ENCODE measurements around a stretch of chr17.

- RRBS = 96% methylated on average over 2 of the region's 11 CpGs
Measured at GRCh38 chr17:17570827-17571381, 20.6 kb downstream of the PEMT start.

DNA sequence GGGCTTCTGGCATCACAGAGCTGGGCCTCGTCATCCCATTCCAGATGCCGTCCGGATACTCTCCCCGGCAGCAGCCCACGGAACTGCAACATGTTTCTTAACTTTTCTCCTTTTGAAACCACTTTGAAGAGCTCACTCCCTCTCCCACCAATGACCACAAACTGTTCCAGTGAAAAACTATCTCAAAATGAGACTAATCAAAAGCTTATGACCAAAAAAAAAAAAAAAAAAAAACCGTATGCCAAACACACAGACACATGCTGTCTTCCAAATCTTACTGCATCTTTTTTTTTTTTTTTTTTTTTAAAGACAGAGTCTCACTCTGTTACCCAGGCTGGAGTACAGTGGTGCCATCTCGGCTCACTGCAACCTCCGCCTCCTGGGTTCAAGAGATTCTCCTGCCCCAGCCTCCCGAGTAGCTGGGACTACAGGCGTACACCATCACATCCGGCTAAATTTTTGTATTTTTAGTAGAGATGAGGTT lies 17.4 kb downstream of the PEMT start:
- RRBS = no CpG with 5 or more reads among the region's 11 CpGs

GRCh38 chr17:17694236-17695116 lies 13.2 kb downstream of the RAI1 start:
- RRBS = 2% methylated on average over 58 of the region's 88 CpGs

GRCh38 chr17:17696714-17697796 lies 15.8 kb downstream of the RAI1 start:
- RRBS = no CpG with 5 or more reads among the region's 17 CpGs

DNA sequence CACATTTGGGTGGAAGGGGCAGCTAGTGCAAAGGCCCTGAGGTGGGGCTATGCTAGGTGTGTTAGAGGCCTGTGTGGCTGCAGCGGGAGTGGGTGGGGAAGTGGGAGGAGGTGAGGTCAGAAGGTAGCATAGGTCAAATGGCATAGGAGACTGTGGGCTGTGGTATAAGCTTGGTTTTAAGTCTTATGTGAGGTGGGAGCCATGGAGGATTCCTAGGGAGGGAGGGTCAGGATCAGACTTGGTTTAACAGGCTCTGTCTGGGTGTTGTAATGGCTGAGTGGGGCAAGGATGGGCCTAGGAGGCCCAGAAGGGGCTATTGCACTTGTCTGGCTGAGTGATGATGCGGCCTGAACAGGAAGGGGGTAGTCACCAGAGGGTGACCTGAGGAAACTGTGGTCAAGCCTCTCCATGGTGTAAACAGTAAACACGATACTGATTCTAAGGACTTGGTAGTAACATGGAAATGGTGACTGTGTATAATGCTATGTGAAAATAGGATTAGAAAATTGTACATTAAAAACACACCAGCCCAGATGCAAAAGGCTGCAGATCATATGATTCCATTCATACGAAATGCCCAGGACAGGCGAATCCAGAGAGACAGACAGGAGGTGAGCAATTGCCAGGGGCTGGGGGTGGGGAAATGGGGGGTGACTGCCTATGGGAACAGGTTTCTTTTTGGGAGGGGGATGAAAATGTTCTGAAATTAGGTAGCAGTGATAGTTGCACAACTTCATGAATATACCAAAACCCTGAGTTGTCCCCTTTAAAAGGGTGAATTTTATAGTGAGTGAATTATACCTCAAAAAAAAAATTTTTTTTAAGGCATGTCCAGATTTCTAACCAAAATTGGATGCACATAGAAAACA lies 31.3 kb downstream of the RAI1 start:
- RRBS = no CpG with 5 or more reads among the region's 5 CpGs

- RRBS = 1% methylated on average over 5 of the region's 114 CpGs
Measured at GRCh38 chr17:17723362-17724394, 42.4 kb downstream of the RAI1 start.

DNA sequence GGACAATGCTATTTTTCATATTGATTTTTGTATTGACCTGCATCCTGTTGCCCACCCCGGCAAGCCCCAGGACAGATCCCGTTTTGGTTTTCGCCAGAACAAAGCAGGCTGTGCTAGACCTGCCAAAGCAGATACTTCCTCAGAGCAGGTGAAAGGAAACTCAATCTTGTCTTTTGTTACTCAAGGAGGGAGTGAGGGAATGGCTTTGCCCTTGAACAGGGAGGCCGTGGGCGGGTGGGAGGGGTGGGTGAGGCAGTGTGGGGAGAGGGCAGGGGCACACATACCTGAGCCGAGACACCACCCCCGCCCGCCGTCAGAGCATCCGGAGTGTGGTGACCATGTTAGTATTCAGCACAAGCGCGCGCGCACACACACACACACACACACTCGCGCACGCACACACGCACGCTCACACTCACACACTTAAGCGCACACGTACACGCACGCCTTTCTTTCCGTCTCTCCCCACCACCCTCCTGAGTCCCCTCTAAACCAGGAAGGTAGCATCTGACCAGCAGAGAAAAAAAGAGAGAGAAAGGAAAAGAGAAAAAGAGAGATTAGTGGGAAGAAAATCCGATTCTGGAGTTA lies 59.6 kb downstream of the RAI1 start:
- RRBS = no CpG with 5 or more reads among the region's 25 CpGs

GRCh38 chr17:17792482-17793652 lies 43.9 kb downstream of the SREBF1 start:
- RRBS = no CpG with 5 or more reads among the region's 45 CpGs

- RRBS = no CpG with 5 or more reads among the region's 16 CpGs
Measured at GRCh38 chr17:17819499-17820089, 17.2 kb downstream of the SREBF1 start.

- RRBS = no CpG with 5 or more reads among the region's 12 CpGs
Measured at GRCh38 chr17:17827227-17827795, 9.5 kb downstream of the SREBF1 start.

GRCh38 chr17:17836028-17836456 lies 744 bp downstream of the SREBF1 start:
- RRBS = under 1% methylated on average over 16 of the region's 38 CpGs

DNA sequence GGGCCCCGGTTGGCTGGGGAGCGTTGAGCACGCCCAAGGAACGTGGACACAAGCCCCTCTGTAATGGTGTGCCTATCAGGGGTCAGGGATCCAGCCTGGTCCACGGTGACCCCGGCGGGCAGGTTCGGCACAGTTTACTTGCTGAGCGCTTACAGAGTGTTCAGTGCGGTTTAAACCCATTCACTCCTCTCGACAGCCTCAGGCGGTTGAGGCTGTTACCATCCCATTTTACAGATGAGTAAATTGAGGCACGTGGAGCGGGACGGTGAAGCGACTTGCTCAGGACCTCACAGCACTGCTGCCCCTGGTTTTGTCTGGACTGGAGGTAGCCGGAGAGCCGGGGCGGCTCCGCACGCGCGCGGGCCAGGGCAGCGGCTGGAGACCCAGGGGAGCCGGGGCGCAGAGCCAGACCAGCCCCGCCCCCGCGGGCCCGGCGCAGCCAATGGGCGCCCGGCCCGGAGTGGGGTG lies 3.0 kb upstream of the SREBF1 start:
- RRBS = 57% methylated on average over 19 of the region's 35 CpGs

GRCh38 chr17:17900556-17901205 lies 63.9 kb upstream of the SREBF1 start:
- RRBS = no CpG with 5 or more reads among the region's 6 CpGs

DNA sequence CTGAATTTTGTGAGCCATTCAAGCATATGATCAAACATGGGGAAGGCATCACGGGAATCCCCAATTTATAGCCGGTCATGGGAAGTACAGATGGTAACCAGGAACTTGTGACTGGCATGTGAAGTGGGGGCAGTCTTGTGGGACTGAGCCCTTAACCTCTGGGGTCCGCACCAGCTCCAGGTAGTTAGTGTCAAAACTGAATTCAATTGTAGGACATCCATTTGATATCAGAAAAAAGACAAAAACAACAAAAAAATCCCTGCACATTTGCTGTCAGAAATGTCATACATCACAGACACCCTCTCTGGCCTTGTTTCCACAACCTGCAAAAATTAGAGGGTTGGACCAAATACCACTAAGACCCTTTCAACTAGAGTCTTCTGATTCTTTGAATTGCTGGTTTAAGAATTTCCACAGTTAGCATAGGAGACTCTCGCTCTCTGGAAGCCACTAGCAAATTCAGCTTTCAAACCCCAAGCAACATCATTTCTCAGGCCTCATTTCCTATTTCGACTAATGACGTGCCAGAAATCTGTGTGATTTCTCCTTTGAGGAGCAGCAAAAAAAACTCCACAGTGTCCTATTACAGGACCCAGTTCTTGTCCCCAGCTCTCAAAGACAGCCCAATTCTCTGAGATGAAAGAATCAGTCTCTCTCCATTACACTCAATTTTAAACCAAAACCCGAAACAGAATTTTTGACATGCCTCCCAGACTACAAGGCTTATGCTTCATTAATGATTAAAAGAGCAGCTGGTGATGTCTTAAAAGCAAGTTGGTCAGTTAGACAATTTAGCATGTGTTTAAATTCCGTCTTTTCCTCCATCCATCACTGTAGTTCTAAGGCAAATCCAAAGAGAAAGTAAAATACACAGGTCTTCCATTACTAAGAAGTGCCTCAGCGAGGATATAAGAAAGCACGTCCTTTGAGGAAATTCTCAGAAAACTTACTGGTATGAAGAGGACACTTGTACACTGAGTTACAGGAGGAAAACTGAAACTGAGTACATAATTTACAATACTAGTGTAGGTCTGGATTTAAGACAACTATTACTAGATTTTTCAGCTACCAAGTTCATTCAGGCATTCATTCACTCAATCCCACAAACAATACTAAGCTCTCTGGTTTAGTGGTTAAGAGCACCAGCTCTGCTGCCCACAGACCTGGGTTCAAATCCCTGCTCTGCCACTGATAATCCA lies 12.7 kb downstream of the TOM1L2 start:
- RRBS = no CpG with 5 or more reads among the region's 10 CpGs

DNA sequence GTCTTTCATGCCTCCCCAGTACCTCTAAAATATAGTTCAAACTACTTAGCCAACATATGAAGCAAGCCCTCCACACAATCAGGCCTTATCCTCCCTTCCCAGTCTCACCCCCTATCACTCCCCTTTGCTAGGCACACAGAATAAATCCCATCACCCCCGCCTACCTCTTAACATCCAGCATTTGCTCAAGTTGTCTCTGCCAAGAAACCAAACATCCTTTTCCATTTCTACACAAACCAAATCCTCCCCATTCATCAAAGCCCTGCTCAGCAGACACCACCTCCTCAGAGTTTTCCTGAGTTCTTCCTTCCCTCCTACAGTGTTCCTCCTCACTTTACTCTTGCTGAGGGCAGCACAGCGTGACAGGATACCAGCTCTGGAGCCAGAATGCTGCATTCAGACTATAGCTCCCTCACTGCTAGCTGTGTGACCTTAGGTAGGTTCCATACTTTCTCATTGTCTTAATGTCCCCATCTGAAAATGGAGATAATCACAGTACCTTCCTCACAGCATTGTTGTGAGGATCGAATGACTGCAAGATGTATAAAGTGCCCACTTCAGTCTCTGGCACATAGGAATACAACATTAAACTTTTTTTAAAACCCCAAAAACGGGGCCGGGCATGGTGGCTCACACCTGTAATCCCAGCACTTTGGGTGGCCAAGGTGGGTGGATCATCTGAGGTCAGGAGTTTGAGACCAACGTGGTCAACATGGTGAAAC lies 6.8 kb downstream of the TOM1L2 start:
- RRBS = no CpG with 5 or more reads among the region's 6 CpGs

DNA sequence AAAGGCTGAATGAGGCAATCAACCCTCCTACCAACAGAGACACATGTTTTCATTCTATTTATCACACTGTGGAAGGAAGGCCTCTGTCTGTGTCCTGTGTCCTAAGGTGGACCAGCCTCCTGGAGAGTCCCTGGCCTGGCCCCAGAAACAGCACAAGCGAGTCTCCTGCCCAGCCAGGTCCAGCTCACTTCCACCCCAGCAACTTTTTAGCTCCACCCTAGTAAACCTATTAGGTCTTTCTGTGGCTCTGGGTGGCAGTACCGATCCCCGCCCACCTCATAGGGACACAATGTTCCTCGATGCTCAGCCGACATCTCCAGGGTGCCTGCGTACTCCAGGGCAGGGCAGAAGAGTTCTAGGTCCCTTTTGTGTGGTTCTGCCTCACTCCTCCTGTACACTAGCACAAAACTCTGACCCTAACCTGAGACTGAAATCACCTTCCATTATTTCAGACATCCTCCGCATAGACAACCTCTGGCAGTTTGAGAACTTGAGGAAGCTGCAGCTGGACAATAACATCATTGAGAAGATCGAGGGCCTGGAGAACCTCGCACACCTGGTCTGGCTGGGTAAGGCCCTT lies 10.8 kb downstream of the DRC3 start:
- RRBS = no CpG with 5 or more reads among the region's 9 CpGs

DNA sequence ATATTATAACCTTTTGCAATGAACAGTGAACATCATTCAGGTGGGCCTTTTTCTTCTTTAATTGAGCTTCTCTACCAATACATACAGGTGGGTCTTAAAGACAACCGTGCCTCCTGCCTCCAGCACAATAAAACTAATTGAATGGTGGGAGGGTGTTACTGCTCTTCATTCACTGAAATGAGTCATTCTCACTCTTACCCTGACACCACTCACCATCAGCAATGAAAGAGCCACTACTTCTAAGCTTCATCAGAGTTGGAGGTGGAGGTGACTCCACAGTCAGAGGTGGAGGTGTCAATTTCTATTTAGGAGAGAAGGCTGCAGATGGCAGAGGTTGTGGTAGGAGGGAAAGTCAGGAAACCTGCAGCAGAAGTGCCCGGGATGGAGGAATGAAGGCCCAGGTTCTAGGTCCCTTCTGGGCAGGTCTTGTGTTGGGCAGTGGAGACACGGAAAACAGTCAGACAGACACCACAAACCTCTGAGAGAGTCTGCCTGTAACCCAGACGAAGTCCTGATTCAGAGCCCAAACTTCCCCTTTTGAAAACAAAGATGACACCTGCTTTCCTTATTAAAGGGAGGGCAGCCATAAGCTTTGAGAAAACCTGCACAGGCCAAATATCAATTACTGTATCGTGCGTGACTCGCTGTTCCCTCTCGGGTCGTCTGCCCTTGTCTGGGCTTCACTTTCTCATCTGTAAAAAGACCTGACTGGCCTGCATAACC lies 756 bp downstream of the ATPAF2 start:
- RRBS = no CpG with 5 or more reads among the region's 9 CpGs

DNA sequence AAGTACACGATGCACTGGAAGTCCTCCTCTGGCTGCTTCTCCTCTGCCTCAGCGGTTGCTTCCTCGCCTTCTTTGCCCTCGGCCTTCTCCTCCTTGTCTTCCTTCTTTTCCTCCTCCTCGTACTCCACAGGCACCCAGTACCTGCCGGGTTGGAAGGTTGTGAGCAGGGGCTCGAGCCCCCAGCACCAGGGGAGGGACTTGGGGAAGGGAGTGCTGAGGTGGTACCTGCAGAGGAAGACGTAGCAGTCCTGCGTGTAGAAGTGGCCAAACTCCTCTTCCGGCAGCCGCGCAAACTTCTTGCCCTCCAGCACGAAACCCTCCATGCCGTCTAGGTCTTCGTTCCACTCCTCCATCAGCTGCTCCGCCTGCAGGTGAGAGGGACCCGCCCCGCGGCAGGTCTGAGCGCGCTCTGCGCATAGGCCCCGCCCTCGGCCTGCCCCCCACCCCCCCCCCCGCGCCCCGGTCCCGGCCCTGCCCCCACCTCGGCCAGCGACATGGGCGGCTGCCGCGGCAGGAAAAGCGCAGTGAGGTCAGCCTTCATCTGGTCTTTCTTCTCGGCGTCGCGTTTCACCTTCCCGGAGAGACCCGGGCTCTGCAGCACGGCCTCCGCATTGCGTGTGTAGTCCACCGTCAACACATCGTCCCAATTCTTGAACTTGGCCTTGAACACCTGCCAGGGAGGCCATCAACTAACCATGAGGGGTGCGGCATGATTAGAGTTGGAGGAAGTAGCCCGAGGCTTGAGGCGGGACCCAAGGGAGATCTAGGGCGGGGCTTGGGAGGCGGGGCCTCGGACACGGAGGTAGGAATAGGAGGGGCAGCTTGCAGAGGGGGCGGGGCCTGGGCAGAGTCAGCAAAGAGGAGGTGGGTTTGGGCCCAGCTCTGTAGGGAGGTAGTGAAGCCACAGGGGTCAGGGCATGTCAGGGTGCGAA lies 11.6 kb downstream of the FLII start:
- RRBS = no CpG with 5 or more reads among the region's 54 CpGs

GRCh38 chr17:18262369-18263255 lies 2.1 kb downstream of the MIEF2 start:
- RRBS = no CpG with 5 or more reads among the region's 19 CpGs

DNA sequence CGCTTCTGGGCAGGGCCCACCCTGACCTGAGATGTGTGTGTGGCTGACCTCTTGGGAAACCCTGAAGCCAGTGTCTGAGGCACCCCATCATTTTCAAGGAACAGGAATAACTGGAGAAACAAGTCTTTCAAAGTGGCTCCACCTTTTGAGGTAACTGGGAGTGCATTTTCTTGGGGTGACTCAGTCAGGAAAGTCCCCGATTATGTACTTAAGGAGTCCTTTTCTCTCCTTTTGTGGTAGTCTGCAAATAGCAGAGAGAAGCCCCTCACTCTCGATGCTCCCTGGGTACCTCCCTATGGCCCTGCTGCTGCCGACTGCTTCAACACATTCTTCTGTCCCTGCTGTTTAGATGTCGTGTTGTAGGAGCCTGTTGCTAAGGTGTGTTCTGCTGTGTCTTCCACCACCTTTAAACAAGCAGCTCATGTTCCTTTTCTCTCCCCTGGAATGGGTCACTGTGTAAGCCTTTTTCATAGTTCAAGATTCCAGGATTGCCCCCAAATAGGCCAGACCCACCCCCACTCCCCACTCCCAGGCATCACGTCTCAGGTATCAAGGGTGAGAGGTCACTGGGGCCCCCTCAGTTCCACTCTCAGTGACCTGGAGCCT lies 25.1 kb upstream of the FBXW10 start:
- RRBS = no CpG with 5 or more reads among the region's 6 CpGs

Measured in SK-N-MC (cell line).